CD14-positive monocyte (primary cell): Measurements from ENCODE around the genes CACNG6, TFPT, LENG1, TSEN34 and LENG9.

DNA sequence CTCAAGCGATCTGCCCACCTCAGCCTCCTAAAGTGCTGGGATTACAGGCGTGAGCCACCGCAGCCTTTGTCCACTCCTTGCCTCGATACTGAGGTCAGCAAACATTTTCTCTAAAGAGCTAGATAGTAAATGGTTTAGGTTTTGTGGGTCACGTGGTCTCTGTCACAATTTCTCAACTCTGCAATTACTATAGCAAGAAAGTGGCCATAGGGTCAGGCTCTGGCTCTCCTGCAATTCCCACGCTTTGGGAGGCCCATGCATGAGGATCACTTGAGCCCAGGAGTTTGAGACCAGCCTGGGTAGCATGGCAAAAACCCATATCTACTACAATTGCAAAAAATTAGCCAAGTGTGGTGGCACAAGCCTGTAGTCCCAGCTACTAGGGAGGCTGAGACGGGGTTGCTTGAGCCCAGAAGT lies 42.7 kb downstream of the NLRP12 start:
- CAGE, long polyA plus RNA, result no peak

DNA sequence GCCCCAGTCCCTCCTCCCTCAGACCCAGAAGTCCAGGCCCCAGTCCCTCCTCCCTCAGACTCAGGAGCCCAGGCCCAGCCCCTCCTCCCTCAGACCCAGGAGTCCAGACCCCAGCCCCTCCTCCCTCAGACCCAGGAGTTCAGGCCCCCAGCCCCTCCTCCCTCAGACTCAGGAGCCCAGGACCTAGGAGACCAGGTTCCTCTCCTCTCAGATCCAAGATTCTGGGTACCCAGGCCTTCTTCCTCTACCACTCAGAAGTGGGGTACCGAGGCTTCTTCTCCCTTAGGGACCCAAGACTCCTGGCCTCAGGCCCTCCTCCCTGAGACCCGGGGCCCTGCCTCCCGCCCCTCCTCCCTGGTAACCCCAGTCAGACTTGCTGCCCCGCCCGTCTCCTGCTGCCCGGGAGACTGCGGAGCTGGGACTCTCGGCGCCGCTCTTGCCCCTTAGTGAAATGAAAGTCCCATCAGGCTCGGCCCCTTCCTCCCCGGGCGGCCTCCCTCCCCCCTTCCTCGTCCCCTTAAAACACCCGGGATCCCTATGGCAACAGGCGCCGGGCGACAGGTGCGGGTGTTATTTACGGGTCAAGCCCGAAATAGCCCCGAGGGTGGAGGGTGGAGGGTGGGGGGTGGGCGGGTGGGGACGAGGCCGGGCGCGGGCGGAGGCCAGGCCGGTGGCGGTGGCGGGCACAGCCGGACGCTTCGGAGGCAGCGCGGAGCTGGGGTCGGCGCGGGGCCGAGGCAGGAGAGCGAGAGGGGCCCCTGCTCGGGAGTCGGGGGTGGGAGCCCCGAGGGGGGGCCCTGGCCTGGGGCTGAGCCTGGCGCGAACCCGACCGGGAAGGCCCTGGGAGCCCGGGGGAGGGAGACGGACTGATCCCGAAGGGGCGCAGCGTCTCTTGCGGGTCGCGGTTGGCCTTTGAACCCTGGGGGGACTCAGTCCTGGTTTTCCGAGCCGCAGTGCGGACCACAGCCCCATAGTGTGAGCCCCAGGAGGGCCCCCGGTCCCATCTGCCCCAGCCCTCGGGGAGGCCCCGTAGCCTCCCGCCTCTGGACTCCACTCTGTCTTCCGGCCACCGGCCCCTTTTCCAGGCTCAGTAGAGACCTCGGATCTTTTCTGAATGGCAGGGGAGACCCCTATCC lies at the start of gene CACNG6:
Gene CACNG6, plus strand, starts transcription at position 665 of the 1,136 bp plus-strand sequence.
- CAGE, long polyA plus RNA, result no peak

GRCh38 chr19:54109283-54109987 lies 6.0 kb downstream of the TFPT start:
- CAGE, long polyA plus RNA, result no peak

GRCh38 chr19:54114773-54116003 lies at the start of gene TFPT:
Gene TFPT (minus strand): TSS chr19:54115657.
- CAGE, long polyA plus RNA, result start-site peak on the plus strand at chr19:54115753-54115780, 1,319 and 1,376 reads in 2 replicates

- CAGE, long polyA plus RNA, result no peak
These were observed 6.4 kb downstream of the CNOT3 start for GRCh38 chr19:54143896-54144375.

GRCh38 chr19:54159234-54160440 lies at the start of gene LENG1:
Gene LENG1 (minus strand): TSS chr19:54159721.
- CAGE, long polyA plus RNA, result no peak

DNA sequence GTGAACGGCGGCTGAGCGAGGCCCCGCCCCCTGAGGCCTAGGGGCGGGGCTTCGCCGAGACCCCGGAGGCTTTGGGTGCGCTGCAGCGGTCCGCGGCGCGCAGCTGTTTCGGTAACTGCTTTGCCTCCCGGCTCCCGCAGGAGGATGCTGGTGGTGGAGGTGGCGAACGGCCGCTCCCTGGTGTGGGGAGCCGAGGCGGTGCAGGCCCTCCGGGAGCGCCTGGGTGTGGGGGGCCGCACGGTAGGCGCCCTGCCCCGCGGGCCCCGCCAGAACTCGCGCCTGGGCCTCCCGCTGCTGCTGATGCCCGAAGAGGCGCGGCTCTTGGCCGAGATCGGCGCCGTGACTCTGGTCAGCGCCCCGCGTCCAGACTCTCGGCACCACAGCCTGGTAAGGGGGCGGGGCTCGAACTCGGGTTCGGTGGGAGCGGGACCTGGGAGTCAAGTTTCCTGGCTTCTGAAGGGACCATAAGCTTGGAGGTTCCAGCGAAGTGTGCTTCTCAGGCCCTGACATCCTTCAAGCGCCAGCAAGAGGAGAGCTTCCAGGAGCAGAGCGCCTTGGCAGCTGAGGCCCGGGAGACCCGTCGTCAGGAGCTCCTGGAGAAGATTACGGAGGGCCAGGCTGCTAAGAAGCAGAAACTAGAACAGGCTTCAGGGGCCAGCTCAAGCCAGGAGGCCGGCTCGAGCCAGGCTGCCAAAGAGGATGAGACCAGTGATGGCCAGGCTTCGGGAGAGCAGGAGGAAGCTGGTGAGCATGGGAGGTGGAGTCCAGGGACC lies at the start of gene TSEN34:
Gene TSEN34, plus strand, starts transcription at position 88 of the 773 bp plus-strand sequence.
- CAGE, long polyA plus RNA, result no peak

DNA sequence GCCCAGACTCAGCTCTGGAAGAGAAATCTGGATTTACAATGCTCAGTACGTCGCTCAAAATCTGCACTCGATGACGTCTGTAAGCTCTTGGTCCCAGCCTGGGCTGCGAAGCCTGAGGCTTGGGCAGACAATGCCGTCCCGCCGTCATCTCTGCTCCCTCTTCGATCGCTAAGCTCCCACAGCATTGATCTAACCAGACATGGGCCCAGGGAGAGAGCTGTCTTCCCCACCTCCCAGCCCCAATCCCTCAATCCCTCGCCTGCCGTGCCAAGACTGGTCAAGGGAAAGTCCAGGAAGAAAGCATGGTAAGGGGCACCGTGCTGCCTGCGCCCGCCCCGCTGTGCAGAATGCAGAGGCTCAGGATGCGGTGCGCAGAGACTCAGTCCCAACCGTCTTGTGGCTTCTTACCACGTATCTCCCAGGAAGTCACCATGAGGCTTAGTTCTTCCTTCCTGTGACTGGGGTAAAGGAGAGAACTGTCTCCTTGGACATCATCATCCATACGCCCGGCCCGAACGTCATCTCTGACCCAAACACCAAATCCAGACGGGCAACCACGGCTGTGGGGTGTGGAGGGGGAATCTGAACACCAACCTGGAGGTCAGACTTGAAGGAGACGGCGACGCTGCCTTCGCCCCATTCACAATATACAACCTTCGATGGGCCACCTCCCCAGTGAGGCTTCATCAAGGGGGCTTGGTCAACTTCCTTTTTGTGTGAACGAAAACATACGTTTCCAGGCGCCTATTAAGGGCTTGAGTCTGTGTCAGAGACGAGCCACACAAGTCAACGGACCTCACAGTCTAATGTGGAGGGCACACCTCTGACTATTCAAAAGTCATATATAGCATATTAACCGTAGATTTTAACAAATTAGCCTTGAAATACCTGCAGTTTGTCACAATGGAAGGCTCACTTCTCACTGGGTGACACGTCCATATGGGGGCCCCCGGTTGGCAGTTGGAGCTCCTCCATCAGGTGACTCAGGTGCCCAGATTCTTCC lies 10.6 kb upstream of the LAIR1 start:
- CAGE, long polyA plus RNA, result no peak

DNA sequence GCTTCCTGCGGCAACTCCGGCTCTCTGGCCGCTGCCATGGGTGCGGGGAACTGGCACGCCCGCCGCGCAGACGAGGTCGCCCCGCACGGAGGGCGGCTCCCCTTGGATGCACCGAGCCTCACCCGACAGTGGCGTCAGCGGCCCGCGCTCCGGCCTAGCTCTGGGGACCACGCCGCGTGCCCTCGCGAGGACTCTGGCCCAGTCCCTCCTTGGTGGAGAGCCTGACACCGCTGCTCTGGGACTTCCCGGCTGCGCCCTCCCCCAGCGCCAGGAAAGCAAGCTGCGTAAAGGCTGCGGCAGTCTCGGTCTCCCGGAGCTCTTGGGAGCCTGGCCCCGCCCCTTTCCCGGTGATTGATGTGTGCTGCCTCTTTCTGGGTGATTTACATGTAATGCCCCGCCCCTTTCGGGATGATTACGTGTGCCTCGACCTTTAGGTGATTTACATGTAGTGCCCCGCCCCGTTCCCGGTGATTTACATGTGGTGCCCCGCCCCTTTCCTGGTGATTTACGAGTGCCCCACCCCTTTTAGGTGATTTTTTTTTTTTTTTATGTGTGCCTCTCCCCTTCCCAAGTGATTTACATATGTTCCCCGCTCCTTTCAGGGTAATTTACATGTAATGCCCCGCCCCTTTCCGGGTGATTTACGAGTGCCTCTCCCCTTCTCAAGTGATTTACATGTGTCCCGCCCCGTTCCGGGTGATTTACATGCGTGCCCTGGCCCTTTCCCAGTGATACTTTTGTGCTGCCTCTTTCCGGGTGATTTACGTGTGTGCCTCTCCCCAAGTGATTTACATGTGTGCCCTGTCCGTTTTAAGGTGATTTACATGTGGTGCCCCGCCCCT lies at the start of gene LENG9:
Gene LENG9, minus strand, starts transcription at position 290 of the 842 bp plus-strand sequence.
- CAGE, long polyA plus RNA, result no peak

DNA sequence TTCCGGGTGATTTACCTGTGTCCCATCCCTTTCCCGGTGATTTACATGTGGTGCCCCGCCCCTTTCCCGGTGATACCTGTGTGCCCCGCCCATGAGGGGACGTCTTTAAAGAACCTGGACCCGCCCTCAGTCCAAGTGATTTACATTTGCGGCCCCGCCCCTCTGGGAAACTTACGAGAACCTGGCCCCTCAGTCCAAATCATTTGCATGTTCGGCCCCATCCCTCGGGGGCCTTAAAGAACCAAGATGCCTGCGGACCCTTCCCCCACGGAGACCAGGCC lies 693 bp upstream of the LENG9 start:
- CAGE, long polyA plus RNA, result no peak

GRCh38 chr19:54471426-54471825 lies 1.7 kb downstream of the CDC42EP5 start:
- CAGE, long polyA plus RNA, result no peak

DNA sequence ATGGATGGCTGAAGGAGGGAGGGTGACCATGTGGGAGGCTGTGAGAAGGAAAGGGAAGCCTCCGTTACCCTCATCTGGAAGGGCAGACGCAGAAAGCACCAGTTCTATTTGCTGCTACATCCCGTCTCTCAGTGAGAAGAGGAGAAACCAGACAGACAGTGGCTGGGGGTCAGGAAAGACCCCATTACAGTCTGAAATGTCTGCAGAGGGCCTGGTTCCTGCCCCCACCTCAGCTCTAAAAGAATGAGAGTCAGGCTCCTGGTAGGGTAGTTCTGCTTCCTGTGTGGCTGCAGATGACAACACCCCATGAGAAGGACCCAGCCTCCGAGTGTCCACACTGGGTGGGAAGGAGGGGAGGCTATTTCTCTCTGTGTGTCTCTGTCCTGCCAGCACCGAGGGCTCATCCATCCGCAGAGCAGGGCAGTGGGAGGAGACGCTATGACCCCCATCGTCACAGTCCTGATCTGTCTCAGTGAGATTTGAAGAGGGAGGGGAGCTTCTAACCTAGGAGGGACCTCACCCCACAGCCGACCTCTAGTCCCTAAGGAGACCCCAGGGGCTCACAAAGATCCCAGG lies 463 bp downstream of the LILRA1 start:
- CAGE, long polyA plus RNA, result no peak

- CAGE, long polyA plus RNA, result no peak
These were observed 13.4 kb downstream of the LILRB1 start for GRCh38 chr19:54643584-54644157.

GRCh38 chr19:55087938-55088242 lies 12.2 kb downstream of the EPS8L1 start:
- CAGE, long polyA plus RNA, result no peak

GRCh38 chr19:55088560-55089120 lies 13.0 kb downstream of the EPS8L1 start:
- CAGE, long polyA plus RNA, result no peak

- CAGE, long polyA plus RNA, result no peak
These were observed 18.9 kb downstream of the EPS8L1 start for GRCh38 chr19:55094485-55095028.

- CAGE, long polyA plus RNA, result no peak
These were observed 6.0 kb downstream of the PPP1R12C start for GRCh38 chr19:55110995-55112180.

GRCh38 chr19:55118264-55119291 lies 1.1 kb upstream of the PPP1R12C start:
- CAGE, long polyA plus RNA, result no peak

- CAGE, long polyA plus RNA, result no peak
These were observed 1.4 kb upstream of the TNNI3 start for GRCh38 chr19:55158657-55159549.

DNA sequence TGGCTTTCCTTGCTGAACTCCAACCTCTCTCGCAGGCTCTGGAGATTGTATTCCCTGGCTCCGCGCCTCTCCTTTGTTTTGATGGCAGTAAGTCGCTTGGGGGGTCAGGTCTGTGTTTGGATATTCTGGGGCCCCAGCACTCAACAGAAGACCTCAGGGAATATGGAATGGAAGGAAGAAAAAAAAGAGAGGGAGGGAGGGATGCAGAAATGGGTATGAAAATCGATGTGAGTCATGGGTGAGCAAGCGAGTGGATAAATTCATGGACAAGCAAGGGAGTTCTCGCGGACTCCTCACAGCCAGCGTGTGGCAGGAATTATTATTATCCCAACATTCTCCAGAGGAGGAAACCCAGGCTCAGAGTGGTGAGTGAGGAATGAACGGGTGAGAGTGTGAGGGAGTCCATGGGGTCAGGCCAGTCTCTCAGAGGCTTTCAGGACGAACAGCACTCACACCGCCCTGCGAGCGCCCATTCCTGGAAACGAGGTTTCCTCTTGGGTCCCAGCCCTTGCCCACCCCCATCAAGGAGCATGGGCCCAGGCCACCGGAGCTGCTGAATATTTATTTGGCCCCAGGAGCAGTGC lies 6.2 kb upstream of the DNAAF3 start:
- CAGE, long polyA plus RNA, result no peak